Psoas muscle (tissue), 2 donors: Measurements from ENCODE around the gene DDIAS.

DNA sequence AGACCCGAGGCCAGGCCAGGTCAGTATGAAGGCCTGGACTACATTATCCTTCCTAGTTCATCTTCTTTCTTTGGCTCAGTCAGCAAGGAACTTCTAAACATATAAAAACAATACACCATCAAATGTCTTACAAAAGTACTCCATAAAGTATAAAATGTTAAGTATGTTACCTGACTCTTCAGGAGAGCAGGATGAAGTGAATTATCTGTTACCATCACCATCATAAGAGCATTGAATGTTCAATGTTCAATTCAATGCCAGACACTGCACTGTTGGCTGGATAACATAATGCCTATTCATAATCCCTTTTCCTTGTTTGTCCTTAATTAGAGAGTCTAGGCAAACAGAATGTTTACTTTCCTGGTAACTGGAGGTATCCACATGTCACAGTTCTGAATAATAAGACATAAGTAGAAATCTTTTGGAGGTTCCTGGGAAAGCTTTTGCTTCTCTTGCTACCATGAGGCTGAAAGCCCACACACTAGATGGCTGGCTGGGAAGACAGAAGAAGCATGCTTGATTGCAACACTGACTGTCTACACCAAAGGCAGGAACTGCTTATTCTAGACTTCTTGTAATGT, 79.6 kb downstream of the GAB2 start:
- PRO-cap, 2 experiments = no peak in any of the 2 experiments

DNA sequence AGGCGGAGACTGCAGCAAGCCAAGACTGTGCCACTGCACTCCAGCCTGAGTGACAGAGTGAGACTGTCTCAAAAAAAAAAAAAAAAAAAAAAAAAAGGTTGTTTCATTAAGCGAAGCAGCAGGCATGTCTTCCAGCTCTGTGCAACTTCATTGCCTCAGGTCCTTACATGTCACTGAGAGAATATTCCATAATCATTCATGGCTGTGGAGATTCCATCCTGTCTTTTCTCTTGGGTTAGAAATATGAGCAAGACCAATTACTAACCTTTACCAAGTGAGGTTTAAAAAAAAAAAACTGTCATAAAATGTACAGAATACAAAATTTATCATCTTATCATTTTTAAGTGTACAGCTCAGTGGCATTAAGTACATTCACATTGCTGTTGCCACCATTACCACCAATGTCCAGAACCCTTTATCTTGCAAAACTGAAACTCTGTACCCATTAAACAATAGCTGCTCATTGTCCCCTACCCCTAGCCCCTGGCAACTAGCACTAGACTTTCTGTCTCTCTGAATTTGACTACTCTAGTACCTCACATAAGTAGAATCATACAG, 16.7 kb downstream of the GAB2 start:
- PRO-cap, 2 experiments = no peak in any of the 2 experiments

- PRO-cap, 2 experiments = no peak in any of the 2 experiments
These were observed 793 bp upstream of the GAB2 start for GRCh38 chr11:78418409-78418817.

GRCh38 chr11:78426300-78426499, 8.6 kb upstream of the GAB2 start:
- PRO-cap, 2 experiments = no peak in any of the 2 experiments

GRCh38 chr11:78465413-78465741, 47.8 kb upstream of the GAB2 start:
- PRO-cap, 2 experiments = no peak in any of the 2 experiments

DNA sequence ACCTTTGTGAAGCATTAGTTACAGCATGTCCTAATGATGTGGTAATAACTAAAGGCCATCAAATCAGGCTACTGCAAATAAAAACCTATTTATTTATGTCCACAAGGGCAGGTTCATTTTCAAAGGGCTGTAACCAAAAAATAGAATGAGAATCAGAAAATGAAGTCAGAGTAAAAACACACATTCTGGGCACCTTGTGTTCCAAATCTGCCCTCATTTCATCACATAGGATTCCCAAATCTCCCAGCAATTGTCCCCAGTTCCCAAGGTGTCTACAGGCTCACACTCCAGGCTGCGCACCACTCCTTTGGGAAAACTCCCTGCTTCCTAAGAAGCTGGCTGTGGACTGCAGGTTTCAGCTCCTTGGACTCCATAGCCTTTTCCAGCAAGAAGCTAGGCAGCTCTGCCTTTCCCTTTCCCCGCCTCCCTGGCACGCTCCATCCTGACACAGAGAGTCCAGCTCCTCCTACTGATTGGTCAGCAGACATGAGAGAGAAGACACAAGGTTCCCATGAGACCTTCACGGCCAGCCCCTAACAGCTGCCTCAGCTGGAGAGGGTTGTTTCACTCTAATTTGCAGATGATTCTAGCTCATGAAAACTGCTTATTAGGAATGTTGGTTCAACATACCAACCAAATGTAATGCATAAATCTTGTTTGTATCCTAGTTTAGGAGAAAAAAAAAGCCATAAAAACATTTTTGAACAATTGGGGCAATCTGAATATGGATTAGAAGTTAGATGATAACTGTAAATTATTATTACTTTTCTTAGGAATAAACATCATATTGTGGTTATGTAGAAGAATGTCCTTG, 27.6 kb downstream of the TENM4 start:
- PRO-cap, 2 experiments = no peak in any of the 2 experiments

- PRO-cap, 2 experiments = no peak in any of the 2 experiments
These were observed 1387.8 kb upstream of the TENM4 start for GRCh38 chr11:80828718-80828917.

DNA sequence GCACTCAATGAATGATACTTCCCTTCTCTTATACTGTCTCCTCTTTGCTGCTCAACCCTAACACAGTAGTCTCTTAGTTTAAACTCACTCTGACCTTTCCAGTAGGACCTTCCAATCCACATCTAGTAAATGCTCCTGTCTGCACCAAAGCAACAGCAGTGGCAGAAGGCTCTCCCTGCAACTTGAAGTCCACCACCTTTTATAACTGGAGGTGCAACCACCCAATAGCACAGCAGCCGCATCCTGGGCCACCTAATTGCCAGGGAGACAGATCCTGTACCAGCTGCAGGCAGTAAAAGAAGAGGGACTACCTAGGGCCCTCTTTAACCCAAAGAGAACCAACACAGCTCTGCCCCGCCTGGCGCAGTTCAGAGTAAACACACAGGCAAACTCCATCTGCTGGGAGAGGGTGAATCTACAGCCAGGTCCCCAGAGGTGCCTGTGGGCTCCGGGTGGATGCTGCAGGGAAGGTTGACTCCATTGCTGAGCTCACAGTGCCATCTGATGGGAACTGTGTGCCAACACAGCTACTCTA, 38.2 kb downstream of the FAM181B start:
- PRO-cap, 2 experiments = no peak in any of the 2 experiments

GRCh38 chr11:82734063-82734249, 292 bp upstream of the FAM181B start:
- PRO-cap, 2 experiments = no peak in any of the 2 experiments

- PRO-cap, 2 experiments = no peak in any of the 2 experiments
These were observed 58.3 kb downstream of the PRCP start for GRCh38 chr11:82841748-82842433.

DNA sequence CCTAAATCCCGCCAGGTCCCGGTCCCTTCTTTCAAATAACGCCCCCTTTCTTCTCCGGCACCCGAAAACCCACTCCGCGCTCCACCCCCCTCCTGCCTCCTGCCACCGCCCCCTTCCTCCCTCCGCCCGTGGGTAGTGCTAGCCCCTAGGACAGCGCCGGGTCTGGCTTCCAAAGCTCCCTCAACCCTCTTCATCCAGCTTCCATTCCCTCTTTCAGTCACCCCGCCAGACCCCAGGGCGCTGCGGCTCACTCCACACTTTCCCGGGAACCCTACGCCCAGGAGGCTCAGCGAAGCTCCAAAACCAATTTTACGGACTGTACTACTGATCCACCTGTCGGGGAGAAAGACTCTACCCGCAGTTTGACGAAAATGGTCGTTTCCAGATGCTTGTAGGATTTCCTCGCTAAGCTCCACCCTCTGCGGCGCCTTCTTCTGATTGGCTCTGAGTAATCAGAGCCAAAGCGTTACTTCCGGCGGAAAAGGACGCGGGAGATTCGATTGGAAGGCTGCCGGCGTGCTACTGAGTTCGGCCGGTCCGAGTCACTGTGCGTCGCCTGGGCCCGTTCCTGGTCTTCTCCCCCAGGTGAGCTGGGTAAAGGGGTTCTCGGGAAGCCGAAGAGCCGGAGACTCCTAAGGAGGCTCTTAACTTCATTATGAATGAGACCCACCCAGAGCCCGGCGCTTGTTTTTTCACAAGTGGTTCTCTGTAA, at the start of gene DDIAS:
Gene DDIAS, plus strand, starts transcription at position 499 of the 712 bp plus-strand sequence.
- PRO-cap, 2 experiments = peak in 2 of 2 experiments; most common plus-strand start position 490 of the sequence (in 1); most common minus-strand start position 273 of the sequence (in 1)

- PRO-cap, 2 experiments = no peak in any of the 2 experiments
These were observed 22.5 kb downstream of the DDIAS start for GRCh38 chr11:82924059-82924447.

- PRO-cap, 2 experiments = no peak in any of the 2 experiments
These were observed 19.7 kb downstream of the RAB30 start for GRCh38 chr11:83051516-83052960.

DNA sequence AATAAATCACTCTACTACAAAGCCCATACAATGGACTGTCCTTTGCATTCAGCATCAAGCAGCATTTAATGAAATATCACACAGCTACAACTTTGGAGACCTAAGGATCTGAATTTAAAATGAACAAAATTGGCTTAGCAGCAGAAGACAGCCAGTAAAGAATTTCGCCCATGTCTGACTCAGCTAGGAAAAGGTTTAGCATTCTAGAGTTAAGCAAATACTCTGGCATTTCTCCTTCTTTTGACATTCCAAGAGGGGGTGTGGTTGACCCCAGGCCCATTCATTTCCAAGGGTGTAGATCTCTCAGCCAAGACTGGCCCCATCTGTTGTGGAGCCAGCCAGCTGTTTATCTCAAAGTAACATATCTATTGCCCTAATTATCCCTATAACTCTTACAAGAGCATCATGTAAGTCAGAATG, 1.4 kb downstream of the RAB30 start:
- PRO-cap, 2 experiments = no peak in any of the 2 experiments

GRCh38 chr11:83071956-83072796, 479 bp upstream of the RAB30 start:
- PRO-cap, 2 experiments = peak in 2 of 2 experiments; most common plus-strand start chr11:83072079 (in 2)

GRCh38 chr11:83158297-83158609, 1.3 kb downstream of the PCF11 start:
- PRO-cap, 2 experiments = no peak in any of the 2 experiments

DNA sequence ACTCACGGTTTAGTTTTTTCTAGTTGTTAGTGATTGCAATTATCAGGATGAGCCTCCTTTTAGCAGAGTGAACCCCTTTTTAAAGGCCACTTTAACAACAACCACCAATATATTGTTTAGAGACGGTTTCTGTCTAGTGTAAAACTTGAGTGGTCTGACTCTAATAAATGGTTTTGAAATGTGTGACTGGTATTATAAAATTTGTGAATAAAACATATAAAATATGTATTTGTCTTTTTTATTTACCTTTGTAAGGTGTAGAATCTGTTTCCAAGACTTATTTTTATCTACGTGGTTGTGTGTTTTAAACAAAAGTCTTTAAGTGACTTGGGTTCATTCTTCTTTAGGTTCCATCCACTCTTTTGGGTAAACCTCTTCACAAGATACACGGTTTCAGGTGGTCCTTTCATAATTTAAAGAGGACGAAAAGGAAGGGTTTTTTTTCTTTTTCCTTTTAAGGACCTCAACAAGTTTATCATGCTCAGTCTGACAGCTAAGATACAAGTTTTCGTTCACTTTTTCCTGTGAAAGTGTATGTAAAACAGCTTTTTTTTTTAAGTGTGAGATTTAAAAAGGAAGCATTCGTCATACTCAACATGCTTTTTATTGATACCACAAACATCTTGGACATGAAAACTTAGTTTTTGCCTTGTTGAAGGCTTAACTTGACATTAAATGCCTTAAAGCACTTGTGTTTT, 1.9 kb downstream of the PCF11 start:
- PRO-cap, 2 experiments = no peak in any of the 2 experiments

DNA sequence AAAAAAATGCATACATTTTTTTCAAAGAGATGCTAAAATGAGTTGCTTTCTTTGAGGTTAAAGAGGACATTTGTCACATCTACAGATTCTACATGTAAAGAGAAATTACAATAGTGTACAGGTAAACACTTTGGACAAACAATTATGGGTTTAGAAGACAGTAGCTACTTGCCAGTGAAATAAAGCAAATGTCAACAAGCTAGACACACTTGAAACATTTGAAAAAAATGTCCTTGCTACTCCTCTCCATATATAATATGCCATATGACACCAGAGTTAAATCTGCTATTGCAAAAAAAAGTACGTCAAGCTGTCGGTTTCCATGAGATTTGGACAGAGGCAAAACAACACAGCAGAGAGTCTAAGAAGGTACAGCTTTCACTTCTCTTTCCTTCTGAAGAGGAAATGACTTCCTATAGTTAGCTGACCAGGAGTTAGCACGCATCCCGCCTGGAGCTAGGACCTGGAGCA, 394.8 kb upstream of the CCDC90B start:
- PRO-cap, 2 experiments = no peak in any of the 2 experiments

DNA sequence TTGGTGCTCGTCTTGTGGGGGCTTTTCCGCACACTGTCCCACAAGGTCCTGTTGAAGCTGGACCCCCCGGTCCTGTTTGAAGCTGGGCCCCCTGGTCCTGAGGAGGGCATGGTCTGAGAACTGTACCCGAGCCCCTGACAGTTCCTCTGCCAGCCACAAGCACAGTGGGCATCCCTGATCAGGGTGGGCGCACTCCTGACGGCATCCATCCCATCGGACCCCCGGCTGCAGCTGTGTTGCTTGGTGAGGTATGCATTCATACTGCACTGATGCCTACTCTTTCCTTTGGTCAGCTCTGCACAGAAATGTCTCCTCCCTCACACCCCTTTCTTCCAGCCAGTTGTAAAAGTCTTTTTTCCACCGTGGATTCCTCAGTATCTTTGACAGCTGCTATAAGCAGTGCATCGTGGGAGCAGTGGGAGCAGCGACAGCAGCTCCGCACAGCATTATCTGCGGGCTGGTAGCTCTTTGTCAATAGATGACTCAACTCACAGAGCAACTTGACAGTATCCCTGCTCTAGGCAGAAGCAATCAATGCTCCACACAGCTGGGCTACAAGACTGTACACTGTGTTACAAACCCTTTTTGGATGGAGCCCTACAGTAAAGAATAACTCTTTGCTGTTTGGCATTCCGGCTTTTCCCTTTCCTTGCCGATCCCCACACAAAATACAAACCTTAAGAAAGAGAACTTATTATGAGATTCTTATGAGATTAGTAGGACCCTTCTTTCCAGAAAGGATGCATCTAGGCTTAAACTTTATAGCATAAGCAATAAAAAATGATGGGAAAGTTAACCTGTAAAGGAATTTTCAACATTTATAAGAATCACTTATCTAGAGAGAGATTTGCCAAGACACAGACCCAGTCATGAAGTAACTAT, 1031.0 kb upstream of the CCDC90B start:
- PRO-cap, 2 experiments = no peak in any of the 2 experiments

GRCh38 chr11:84930365-84931038, 696.6 kb downstream of the DLG2 start:
- PRO-cap, 2 experiments = no peak in any of the 2 experiments